Sigmoid colon (tissue), 4 donors: ENCODE measurements around the gene RANGAP1.

GRCh38 chr22:41261521-41262138, 20.9 kb upstream of the CHADL start:
- PRO-cap: no peak
- RAMPAGE, long total RNA, 4 experiments: no peak in any of the 4 experiments

- PRO-cap: unidirectional peak, minus-strand start at chr22:41286184
- RAMPAGE, long total RNA, 4 experiments: start-site peak on the minus strand in 4 of 4 experiments, at chr22:41286177-41286191 at its widest, 86 to 180 reads per replicate
These were observed at the start of gene RANGAP1 for GRCh38 chr22:41285091-41286323. Gene RANGAP1 (minus strand): TSS chr22:41286187.

DNA sequence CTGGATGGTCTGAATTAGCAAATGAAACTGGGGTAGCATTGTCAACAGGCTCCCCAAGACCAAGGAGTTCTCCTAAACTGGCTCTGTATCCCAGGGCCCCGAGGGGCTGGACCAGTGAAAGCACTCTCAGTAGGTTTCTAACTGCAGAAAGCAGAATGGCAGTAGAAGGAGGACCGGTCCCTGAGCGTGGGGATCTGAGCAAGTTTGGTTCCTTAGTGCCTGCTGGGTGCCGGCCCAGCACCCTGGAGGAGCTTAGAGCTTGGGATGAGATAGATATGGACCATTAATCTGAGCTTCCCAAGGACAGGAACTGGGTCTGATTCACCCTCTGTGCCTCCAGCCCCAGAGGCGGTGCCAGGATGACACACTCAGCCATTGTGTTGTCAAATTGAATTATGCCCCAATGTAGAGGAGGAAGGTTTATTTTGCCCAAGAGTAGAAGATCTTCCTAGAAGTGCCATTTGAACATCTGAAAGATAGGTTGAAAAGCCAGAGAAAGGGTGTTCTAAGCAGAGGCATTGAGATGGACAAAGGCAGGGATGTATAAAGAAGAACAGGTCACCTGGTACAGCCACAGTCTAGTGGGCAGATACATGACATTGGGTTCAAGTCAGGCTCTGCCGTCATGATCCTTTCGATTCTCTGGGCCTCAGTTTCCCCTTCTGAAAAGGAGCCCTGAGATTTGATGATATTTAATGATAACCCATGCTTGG, 4.4 kb downstream of the ZC3H7B start:
- PRO-cap: no peak
- RAMPAGE, long total RNA, 4 experiments: no peak in any of the 4 experiments

- PRO-cap: no peak
- RAMPAGE, long total RNA, 4 experiments: no peak in any of the 4 experiments
These were observed 28.8 kb downstream of the TOB2 start for GRCh38 chr22:41417537-41418544.

DNA sequence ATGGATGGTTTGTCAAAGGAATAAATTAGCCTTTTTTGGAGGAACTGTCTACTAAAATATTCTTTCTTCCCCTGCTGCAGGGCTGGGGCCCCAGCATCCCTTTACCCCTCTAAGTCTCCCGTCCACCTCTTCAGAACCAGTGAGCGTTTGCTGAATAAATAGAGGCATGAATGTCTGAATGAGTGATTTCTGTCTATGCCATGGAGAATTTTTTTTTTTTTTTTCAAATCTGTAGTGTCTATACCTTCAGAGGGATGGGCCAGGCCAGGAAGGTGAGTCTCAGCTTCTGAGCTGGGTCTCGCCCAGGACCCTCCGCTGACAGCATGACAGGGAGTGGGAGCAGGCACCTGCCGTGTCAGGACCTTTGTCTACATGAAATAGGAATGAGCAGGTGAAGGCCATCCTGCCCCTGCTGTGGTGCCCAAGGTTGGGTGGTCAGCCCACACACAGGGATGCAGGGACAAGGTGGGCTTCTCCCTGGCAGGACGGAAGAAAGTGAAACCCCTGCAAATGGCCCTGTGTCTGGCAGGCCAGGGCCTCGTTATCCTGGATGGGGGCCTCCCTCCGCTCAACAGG, 15.2 kb downstream of the TOB2 start:
- PRO-cap: no peak
- RAMPAGE, long total RNA, 4 experiments: no peak in any of the 4 experiments

DNA sequence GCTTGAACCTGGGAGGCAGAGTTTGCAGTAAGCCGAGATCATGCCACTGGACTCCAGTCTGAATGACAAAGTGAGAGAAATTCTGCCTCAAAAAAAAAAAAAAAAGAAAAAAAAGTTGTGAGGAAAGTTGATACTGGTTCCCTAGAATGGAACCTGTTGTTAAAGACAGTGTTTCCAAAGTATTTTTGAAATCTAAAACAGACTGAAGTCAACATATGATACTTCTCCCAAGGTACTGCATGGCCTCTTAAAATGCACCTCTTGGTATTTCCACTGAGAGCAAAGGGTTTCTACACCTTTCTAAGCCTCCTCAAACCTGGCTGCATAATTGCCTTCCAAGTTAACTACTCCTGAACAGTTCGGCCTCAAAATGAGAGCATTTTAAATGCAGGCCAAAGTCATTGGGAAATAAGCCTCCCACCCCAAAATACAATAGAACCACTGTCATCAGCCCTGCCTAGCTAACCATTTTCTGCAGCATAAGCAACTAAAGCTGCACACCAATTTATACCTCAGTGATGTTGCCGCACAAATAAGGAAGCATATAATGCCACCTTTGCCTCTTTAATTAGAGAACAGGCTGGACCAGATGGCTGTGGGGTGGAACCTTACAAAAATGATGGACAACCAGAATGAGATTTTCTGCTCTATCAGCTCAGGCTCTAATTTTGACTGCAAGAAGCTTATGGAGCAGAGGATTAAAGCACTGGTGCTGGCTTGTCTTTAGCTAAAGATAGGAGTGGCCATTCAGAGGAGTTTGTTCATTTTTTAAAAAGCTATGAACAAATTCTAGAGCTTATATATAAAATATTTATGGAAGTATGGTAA, 4.4 kb downstream of the TOB2 start:
- PRO-cap: no peak
- RAMPAGE, long total RNA, 4 experiments: no peak in any of the 4 experiments

- PRO-cap: no peak
- RAMPAGE, long total RNA, 4 experiments: no peak in any of the 4 experiments
These were observed 386 bp downstream of the PHF5A start for GRCh38 chr22:41468046-41468566.

DNA sequence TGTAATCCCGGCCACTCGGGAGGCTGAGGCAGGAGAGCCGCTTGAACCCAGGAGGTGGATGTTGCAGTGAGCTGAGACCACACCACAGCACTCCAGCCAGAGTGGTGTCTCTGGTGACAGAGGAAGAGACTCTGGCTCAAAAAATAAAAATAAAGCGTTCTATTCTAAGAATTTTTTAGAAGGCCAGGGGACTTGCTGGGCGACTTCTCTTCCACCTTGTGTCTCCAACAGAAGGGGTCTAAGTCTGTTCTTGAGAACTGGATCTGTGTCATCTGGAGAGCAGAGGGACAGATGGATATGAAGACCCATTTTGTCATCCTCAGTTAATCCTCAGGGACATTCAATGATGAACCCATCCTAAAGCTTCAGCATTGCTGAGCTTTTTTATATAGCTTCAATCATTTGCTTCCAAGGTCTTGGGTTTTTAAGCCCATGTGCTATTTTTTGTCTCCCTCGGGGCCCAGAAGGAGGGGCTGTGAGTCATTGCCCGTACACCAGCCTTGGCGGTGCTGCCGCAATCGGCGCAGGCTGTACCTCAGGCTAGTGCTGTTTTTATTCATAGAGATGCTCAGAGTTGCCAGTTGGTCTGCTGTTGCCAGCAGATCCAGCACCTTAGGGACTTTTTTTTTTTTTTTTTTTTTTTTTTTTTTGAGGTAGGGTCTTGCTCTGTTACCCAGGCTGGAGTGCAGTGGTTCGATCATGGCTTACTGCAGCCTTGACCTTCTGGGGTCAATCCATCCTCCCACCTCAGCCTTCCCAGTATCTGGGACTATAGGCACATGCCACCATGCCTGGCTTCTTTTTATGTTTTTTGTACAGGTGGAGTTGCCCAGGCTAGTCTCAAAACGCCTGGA, 35.4 kb downstream of the ACO2 start:
- PRO-cap: no peak
- RAMPAGE, long total RNA, 4 experiments: no peak in any of the 4 experiments

DNA sequence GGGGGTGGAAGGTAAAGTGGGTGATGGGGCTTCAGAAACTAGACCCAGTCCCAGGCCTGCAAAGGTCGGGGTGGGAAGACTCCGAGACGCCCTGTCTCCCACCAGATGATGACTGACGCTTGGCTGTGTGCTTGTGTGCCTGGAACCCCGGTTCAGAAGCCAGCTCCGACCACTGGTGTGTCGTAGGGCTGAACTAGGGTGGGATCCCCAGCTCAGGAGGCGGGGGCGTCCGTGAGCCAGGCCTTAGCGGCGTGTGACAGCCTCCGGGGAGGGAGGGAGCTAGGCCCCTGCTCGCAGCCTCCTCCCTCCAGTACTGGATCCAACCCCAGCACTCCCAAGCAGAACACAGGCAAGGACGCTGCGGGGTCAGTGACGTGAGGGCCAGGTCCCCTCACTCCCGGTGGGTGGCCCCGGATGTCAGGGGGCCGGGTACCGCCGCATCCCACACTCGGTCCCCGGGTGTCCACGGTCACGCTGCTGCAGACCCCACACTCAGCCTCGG, 423 bp downstream of the PMM1 start:
- PRO-cap: no peak
- RAMPAGE, long total RNA, 4 experiments: no peak in any of the 4 experiments

DNA sequence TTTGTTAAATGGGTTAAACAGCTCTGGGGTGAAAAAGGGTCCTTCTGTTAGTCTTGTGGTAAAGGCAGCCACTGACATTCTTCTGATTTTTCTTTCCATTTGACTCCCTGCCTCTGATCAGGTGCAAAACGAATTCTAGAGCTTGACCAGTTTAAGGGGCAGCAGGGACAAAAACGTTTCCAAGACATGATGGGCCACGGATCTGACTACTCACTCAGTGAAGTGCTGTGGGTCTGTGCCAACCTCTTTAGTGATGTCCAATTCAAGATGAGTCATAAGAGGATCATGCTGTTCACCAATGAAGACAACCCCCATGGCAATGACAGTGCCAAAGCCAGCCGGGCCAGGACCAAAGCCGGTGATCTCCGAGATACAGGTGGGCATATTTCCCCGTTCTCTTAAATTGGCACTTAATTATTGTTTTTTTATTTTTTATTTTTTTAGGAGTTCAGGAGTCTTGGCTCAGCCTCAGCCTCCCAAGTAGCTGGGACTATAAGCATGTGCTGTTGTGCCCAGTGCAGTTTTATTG, 15.4 kb downstream of the XRCC6 start:
- PRO-cap: no peak
- RAMPAGE, long total RNA, 4 experiments: no peak in any of the 4 experiments

DNA sequence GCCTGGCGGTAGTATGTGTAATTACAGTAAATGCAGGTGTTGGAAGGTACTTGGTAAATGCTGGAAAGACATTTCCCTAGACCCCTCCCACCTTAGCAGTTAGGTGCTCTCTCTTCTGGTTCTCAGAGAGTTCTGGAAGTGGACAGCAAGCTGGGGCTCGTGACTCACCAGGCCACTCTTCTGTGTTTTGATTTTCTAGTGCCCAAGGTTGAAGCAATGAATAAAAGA, 27.6 kb downstream of the SNU13 start:
- PRO-cap: no peak
- RAMPAGE, long total RNA, 4 experiments: no peak in any of the 4 experiments

DNA sequence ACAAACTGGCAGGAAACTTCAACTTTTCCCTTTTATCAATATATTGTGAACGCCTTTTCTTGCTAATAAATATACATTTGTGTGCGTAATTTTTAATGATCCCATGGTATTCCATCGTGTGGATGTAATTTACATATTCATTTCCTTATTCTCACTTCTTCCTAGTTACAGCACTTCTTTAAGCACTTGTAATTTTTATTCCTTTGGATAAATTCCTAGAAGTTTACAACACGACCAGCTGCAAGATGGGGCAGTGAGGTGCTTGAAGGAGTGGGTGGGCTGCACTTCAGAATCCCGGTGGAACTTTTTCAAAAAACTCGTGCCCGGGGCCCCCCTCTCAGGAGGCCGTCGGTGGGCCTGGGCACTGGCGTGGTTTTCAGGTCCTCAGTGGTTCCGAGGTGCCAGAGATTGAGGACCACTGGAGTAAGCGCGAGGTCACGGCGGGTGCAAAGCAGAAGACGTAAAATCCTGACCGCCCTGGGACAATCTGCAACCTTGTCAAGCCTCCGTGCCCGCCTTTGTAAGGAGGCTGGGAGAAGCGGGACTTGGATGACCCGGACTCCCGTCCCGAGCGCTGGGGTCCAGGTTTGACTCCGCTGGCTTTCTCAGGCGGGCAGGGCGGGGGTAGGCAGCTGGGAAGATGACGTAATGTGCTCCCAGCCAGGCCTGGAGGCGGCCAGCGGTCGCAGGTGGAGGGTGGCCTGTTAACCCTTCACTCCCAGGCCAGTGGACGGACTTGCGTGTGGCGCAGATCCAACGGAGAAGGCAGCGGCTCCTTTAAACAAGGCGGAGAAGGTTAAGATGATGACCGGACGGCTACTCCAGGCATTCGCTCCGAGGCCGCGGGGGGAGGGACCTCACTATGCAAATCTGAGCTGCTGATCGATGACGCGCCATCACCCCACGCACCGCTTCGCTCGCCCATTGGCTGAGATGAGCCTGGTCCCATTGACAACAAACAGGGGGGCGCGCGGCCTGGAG, 539 bp upstream of the SREBF2 start:
- PRO-cap: bidirectional peak, plus-strand start outside the sequence, minus-strand start at position 836 of the sequence
- RAMPAGE, long total RNA, 4 experiments: no peak in any of the 4 experiments

- PRO-cap: no peak
- RAMPAGE, long total RNA, 4 experiments: no peak in any of the 4 experiments
These were observed 29.2 kb downstream of the SREBF2 start for GRCh38 chr22:41862106-41862580.

- PRO-cap: no peak
- RAMPAGE, long total RNA, 4 experiments: no peak in any of the 4 experiments
These were observed 5.6 kb upstream of the SHISA8 start for GRCh38 chr22:41920221-41921100.

DNA sequence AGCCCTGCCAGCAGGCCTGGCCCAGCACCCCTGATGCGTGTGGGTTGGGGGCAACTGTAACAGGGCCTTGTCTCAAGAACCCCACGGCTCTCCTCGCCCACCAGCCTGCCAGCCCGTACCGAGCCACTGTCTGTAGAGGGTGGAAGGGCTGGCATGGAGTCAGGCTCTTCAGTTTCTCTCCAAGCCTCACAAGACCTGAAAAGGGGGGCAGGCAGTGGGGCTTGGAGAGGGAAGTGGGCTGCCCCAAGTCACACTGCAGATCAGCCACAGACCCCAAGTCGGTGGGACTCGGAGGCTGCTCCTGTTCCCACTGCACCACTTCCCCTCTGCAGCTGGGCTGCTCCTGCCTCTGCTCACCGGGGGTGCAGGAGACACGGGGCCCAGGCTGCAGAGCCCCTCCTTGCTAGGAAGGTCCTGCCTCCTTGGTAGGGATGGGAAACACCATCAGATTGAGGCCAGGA, 7.2 kb upstream of the TNFRSF13C start:
- PRO-cap: no peak
- RAMPAGE, long total RNA, 4 experiments: no peak in any of the 4 experiments

- PRO-cap: no peak
- RAMPAGE, long total RNA, 4 experiments: no peak in any of the 4 experiments
These were observed 7.2 kb downstream of the SEPTIN3 start for GRCh38 chr22:41976236-41977125.

DNA sequence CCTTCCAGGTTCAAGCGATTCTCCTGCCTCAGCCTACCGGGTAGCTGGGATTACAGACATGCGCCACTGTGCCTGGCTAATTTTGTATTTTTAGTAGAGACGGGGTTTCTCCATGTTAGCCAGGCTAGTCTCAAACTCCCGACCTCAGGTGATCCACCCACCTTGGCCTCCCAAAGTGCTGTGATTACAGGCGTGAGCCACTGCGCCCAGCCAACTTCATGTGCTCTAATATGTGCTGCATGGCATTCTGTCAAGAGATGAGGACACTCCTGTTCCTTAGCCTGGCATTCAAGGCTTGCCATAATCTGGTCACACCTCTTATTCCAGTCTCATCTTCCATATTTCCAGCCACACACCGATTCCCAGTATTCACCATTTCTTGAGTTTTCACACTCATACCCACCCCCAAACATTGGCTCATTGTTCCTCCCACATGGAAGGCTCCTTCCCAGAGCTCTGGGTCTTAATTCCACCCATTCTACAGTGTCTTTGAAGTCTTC, 2.8 kb downstream of the SMDT1 start:
- PRO-cap: no peak
- RAMPAGE, long total RNA, 4 experiments: no peak in any of the 4 experiments

GRCh38 chr22:42159894-42160318, 29.3 kb upstream of the CYP2D6 start:
- PRO-cap: no peak
- RAMPAGE, long total RNA, 4 experiments: no peak in any of the 4 experiments

GRCh38 chr22:42180298-42181239, 50.0 kb upstream of the CYP2D6 start:
- PRO-cap: no peak
- RAMPAGE, long total RNA, 4 experiments: no peak in any of the 4 experiments

GRCh38 chr22:42209934-42211348, 60.0 kb downstream of the TCF20 start:
- PRO-cap: no peak
- RAMPAGE, long total RNA, 4 experiments: no peak in any of the 4 experiments